Bile duct (tissue), 1 donor: ENCODE data around the genes SLC35G4 and PTPN2.

- PRO-cap: no peak
Observed at GRCh38 chr18:11609422-11609718, at the start of gene SLC35G4. Gene SLC35G4 (plus strand): TSS chr18:11609596.

DNA sequence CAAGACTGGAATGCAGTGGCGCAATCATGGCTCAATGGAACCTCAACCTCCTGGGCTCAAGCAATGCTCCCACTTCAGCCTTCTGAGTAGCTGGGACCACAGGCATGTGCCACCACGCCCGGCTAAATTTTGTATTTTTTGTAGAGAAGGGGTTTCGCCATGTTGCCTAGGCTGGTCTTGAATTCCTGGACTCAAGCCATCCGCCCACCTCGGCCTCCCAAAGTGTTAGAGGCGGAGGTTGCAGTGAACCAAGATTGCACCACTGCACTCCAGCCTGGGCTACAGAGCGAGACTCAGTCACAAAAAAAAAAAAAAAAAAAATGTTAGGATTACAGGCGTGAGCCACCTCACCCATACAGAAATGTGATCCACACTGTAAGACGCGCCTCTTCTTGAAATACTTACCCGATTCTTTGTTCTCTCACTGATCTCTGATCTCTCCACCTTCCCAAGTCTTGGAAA is 35.1 kb upstream of the IMPA2 start:
- PRO-cap: no peak

DNA sequence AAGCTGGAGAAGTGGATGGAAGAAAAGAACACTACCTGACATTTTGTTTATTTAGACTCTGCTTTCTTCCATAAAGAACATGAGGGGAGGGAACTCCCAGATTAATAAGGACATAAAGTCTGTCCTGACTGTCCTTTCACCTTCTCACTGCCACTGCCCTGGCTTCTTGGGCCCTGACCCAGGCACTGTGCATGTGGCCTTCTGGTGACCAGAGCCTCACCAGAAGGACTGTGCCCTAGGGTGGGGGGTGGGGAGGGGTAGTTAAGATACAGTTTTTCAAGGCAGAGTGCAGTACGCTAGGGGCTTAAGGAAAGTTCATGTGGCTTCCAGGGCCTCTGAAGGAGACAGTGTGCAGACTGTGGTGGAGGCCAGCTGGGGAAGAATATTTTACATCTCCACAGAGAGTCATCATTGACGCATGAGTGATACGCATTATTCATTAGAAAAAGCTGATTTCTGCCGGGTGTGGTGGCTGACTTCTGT is 4.6 kb upstream of the IMPA2 start:
- PRO-cap: no peak

- PRO-cap: unidirectional peak, plus-strand start at chr18:11995700
Observed at GRCh38 chr18:11995491-11996167, 14.3 kb downstream of the IMPA2 start.

GRCh38 chr18:11998300-11998670 is 17.0 kb downstream of the IMPA2 start:
- PRO-cap: no peak

- PRO-cap: no peak
Observed at GRCh38 chr18:12001402-12001924, 20.2 kb downstream of the IMPA2 start.

GRCh38 chr18:12038150-12038604 is 55.5 kb upstream of the ANKRD62 start:
- PRO-cap: no peak

GRCh38 chr18:12056063-12056577 is 37.5 kb upstream of the ANKRD62 start:
- PRO-cap: no peak

DNA sequence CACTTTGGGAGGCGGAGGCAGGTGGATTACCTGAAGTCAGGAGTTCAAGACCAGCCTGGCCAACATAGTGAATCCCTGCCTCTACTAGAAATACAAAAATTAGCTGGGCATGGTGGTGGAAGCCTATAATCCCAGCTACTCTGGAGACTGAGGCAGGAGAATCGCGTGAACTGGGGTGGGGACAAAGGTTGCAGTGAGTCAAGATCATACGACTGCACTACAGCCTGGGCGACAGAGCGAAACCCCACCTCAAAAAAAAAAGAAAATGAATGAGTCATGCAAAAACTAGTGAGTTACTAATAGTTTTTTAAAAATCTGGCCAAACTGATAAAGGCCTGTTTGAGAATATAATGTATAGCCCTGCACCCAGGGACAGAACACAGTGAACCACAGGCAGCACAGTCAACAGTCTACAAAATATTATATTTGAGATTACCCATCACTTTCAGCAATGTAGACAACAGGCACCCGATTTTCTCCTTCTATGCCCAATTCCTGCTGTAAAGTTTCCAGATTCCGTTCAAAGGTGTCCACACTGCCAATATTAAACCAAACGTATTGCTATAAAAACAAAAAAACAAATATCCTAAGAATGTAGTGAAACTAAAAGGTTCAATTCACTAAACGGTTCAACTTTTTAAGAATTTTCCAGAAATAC is 17.4 kb downstream of the AFG3L2 start:
- PRO-cap: no peak

DNA sequence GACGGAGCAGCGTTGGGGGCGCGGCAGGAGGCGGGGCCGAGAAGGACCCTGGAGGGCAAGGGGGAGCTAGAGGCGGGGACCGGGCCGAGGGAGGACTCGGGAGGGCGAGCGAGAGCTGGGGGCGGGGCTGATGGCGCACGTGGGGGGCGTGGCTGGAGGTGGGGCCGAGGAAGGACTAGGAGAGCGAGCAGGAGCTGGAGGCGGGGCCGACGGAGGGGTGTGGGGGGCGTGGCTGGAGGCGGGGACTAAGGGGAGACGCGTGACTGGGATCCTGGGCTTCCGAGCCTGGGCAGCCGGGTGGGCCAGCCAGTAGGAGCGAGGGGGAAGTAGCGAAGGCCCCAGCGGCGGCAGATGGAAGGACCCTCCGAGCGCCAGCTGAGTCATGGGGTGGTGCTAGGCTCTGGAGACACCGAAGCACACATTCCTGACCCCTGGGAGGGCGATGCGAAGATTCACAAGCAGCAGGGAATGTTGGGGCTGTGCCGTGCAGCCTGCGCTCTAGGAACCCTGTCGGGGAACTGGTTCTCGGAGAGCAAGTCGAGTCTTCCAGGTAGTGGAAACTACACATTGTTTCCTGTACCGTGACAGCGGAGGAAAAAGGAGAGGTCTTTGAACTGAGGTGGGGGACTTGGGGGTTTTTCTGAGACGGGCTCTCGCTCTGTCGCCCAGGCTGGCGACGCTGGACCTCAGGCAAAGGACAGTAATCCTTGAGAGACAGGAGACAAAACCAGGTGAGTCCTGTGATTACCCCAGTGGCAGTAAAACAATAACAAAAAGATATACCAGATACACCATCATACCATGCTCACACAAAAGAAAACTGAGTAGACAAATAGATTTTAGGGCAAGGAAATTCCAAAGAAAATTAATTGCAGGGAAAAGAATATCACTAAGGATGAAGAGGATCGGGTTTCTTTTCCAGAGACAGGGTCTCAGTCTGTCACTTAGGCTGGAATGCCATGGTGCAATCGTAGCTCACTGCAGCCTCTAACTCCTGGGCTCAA is 643 bp upstream of the AFG3L2 start:
- PRO-cap: bidirectional peak, plus-strand start at position 309 of the sequence, minus-strand start outside the sequence; unidirectional peak, minus-strand start at position 520 of the sequence

DNA sequence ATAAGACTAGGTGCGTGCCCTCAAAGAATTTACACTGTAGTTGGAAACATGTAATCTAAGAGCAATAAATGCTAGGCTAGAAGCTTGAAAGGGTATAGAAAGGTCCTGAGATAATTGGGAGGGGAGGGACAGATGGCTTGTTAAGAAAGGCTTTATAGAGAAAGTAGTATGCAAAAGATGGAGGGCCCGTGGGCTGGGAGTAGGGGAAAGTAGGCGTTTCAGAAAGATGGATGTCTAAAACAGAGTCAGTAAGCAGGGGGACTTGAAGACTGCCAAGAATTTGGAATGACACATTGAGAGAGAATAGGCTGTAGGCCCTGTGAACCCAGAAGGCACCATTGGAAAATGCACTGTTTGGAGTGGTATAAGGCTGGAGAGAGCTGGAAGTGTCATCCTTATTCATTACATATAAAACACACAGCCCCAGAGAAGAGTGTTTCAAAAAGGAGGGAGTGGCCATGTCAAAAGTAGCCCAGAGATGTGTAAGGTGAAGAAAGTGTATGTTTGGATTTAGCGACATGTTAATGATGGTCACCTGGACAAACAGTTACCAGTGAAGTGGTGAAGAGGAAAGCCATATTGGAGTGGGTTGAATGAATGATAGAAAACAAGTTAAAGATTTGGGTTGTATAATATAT is 925 bp downstream of the PSMG2 start:
- PRO-cap: no peak

- PRO-cap: no peak
Observed at GRCh38 chr18:12811255-12811612, 72.8 kb downstream of the PTPN2 start.

DNA sequence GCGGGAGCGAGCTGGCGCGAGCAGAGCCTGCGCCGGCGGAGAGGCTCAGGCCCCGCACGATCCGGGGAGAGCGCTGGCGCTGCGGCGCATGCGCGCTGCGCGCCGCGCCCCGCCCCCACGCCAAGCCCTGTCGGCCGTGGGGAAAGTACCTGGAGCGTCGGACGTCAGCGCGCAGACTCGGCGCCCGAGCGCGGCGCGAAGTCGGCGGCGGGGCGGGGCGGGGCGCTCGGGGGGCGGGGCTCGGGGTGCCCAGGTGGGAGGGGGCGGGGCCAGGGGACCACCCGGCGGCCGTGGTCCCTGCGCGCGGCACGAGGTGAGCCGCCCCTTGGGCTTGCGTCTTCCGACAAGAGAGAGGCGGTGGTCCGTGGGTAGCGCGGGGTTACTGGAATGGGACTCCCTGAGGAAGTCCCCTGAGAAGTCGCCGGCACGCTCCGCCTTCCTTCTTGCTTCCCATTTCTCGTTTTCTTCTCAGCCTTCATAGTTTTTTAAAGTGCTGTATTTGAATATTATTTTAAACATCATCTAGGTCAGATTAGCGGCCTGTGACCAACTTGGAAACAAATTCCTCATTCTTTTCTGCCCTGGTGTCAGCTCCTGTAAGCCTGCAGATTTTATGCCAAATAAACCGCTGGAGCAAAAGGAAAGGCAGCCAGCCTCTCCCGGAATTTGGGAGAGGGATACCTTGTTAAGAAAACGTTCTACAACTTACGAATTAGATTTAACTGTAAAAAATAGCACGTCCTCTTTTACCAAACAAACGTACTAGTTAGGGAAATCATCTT is at the start of gene PTPN2:
TSS of gene PTPN2 (minus strand) at position 92 of the 782 bp plus-strand sequence.
- PRO-cap: bidirectional peak, plus-strand start at position 252 of the sequence, minus-strand start at position 63 of the sequence

DNA sequence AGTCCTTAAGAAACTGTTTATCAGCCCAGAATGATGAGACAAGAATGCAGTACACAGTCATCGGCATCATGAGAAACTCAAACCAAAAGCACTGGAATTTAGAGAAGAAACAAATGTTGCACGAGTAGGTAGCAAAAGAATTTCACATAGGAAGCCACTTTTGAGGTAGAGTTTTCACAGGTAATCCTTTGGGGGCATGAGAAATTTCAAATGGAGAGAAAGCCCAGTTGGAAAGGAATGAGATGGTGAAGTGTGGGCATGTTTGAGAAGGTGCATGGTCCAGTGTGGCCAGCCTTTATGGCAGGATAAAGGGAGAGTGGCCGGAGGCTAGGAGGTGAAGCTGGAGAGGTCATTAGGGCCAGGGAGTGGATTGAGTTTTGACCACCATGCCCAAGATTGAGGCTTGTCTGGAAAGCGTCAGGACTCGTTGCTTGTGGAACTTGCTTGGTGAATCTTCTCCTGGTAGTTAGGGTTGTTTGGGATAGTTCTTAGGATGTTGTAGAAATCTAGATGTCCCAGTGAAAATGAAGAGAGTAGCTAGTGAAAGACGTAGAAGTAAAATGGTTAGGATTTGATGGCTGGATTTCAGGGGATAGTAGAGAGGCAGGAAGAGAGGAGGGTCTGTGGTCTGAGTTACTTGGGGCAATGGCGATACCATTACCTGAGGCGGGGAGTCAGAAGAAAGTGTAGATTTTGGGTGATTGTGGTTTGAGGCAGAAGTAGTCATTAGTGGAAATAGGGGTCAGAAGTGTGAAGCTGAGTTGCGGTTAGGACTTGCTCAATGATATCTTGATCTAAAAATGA is 40.7 kb downstream of the CEP192 start:
- PRO-cap: no peak

DNA sequence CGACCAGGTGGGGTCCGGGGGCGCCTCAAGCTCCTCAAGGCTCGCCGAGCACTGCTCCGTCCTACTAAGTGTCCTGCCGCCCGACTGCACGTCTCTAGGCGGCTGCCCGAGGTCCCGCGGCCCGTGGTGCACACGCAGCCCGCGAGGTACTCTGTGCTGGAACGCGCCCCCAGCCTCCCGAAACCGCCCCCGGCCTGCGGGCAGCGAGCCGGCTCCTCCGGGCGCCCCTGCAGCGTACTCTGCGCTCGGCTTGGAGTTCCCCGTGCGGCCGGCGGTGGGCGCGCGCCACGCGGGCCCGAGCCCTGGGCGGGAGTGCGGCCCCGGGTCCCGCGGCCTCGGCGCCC is 1.5 kb upstream of the LDLRAD4 start:
- PRO-cap: no peak

DNA sequence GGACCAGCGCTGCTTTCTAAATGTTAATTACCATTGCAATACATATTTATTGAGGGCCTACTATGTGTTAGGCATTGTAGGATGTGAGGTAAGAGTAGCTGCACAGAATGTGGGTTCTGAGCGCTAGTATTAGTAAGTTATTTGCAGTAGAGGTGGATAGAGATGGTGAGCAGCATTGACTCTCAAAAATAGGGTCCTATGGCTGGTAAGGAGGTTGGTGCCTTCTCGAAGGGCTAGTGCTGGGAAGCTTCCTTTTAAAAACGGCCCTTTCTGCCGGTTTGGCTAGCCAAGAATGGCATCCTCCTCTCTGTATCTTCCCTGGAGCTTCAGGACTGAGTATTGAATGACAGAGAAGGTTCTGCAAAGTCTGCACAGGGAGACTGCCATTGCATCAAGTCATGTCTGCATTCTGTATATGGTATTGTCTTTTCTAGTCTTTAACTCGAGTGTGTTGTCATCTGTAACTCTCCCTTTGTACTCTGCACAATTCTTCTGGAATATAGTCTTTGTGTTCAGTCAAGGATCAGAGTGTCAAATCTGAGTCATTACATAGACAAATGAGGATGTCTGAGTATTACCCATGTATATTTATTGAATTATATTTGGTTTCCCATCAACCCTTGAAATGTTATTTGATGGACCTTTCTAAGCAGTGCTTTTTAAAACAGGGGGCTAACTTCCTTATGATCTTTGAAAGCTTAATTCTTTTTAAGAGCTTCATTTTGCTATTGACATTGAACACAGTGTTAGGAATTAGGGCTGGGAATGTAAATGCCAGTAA is 1.1 kb downstream of the LDLRAD4 start:
- PRO-cap: no peak

- PRO-cap: no peak
Observed at GRCh38 chr18:13337344-13337768, 118.8 kb downstream of the LDLRAD4 start.

- PRO-cap: no peak
Observed at GRCh38 chr18:13353376-13353706, 134.8 kb downstream of the LDLRAD4 start.

DNA sequence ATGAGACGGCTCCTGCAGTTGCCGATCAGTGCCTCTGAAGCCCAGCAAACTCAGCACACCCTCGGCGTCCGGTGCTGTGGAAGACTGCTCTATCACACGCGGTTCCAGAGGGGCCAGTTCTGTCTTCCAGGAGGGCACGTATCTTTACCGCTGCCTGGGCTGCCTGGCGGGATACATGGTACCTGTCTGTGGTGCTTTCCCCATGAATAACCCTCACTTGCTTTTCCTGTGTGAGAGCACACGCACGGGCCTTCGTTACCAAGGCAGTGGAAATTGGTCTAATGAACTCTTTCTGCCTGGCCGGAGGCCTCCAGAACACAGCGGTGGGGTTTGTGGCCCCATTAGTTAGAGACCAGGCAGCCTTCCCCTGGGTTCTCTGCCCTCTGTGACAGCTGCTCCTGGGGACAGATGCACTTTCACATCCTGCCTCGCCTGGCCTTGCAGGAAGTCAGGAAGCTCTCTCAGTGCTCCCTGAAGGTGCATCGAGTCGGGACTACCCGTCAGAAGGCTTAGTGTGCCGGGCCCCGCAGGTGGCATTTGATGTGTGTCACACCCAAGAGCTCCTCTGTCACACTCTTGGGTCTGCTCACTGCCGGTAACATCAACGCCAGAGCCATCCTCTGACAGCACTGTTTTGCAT is 158.2 kb downstream of the LDLRAD4 start:
- PRO-cap: no peak

DNA sequence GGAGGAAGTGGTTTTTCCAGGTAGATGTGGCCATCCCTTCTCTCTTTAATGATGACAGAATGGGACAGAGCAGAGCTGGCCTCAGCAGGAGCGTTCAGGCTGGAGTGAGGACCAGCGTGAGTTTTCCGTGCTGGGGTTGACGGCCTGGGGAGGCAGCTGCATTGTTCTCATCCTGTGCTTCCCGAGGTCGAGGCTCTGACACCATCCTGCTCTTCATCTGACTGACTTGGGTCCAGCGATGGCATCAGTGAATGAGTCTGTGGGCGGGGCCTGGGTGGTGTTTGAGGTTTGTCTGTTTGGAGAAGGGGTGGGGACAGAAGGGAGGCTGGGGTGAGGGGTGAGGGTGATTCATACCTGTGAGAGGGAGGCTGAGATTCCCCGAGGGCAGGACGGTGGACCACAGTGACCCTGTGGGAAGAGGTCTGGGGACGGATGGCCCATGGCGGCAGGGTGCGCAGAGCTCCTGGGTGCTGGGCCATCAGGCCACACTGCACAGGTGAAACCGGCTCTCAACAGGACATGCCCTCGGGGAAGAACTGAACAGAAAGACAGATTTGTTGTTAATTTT is 207.1 kb downstream of the LDLRAD4 start:
- PRO-cap: no peak